Metastatic Breast Carcinoma in the Ovary (tissue), 3 donors: ENCODE measurements around a stretch of chr1.

GRCh38 chr1:27492236-27492815 lies 2.4 kb upstream of the WASF2 start:
- PRO-cap, 3 experiments = peak in 2 of 3 experiments; most common plus-strand start chr1:27492486 (in 1); most common minus-strand start chr1:27492327 (in 2)

DNA sequence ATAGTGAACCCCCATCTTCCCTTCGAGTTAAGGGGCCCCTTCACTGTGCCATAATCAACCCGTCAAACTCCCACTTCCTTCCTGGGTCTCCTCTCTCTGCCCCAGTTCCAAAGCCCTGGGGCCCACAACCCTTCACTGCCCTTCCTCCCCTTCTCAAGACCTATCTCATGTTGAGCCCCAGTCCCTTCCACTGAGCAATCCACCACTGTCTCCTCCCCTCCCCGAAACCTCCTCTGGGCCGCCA lies 42.1 kb upstream of the WASF2 start:
- PRO-cap, 3 experiments = no peak in any of the 3 experiments

DNA sequence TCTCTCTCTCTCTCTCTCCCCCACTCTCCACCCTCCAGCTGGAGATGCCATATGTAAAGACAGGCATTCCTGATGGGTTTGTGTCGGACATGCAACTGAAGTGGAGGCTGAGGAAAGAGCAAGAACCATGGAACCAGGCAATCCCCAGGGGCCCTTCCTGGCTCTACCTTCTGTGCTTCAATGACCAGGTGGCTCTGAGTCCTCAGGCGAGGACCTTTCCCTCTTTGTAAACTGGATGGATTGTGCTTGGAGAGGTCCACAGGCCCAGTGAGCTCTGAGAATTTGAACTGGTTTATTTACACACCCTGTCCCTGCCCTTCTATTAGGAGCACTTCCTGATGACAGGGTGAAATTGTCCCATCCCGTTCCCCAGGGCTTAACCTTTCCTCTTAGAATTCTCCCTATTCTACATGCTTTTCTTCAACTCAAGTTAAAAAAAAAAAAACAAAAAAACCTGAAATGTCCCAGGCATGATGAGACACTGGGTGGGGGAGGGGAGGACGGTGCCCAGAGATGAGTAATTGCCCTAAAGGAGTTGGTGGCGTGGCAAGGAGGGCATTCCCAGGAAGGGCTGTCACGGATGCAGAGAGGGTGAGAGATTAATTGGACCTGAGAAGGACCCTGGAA lies 50.1 kb upstream of the WASF2 start:
- PRO-cap, 3 experiments = peak in 1 of 3 experiments; most common plus-strand start position 554 of the sequence (in 1); most common minus-strand start position 196 of the sequence (in 1)

DNA sequence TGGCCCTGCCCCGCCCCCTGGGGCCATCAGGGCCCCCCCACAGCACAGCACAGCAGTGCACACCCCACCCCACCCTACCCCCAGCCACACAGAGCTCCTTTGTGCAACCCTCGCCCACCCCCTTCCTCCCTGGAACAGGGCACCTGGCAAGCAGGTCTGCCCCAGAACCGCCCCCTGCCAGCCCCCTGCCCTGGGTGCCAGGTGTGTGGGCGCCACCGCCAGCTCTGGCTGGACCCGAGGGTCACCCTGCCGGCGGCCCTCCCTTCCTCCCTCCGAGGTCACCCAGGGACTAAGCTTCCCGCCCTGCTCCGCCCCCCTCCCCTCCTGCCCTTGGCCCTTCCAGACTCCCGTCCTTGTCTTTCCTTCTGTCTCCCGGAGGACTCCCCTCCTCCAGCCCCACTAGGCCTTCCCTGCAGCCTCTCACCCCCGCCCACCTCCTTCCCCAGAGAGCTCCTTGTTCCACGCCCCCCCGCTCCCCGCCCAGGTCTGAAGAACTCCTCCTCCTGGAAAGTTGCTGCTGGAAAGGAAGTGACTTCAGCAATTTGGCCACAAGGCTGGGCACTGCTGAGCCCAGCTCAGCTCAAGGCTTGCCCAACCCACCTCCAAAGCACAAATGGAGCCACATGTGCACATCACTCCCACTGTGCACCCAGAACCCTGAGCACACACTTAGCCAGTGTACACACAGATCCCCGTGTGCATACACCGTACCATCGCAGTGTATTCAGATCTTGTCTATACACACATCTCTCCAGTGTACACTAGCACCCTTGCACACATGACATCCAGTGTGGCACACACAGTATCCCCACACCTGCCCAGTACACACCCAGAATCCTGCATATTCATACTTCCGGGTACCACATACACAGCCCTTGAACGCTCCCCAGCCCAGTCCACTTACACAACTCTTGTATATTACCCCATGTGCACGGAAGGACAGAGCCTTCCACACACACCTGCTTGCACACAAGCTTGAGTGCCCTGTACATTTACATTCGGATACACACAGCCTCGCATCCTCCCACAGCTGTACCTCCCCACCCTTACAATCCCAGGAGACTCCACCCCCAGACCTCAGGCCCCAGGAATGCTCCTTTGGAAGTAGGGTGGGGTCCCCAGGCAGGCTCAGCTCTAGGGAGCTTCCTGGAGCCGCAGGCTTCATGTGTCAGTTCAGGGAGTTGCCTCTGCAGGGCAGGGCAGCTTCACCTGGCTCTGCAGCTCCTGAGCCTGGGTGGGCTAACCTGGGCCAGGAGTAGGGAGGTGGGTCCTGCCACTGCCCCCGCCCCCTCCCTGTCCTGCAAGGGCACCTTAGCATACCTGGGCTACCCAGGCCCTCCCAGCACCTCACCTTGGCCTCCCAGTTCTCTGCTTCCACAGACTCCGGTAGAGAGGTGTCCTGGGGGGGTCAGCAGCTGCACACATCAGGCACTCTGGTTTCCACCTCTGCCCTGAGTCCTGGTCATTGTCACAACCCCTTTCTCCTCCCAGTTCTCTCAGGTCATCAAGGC lies 46.4 kb downstream of the AHDC1 start:
- PRO-cap, 3 experiments = peak in 1 of 3 experiments; most common plus-strand start position 549 of the sequence (in 1); most common minus-strand start position 367 of the sequence (in 1)

GRCh38 chr1:27572167-27573332 lies 31.4 kb downstream of the AHDC1 start:
- PRO-cap, 3 experiments = no peak in any of the 3 experiments

GRCh38 chr1:27613016-27613386 lies 9.1 kb upstream of the AHDC1 start:
- PRO-cap, 3 experiments = no peak in any of the 3 experiments

DNA sequence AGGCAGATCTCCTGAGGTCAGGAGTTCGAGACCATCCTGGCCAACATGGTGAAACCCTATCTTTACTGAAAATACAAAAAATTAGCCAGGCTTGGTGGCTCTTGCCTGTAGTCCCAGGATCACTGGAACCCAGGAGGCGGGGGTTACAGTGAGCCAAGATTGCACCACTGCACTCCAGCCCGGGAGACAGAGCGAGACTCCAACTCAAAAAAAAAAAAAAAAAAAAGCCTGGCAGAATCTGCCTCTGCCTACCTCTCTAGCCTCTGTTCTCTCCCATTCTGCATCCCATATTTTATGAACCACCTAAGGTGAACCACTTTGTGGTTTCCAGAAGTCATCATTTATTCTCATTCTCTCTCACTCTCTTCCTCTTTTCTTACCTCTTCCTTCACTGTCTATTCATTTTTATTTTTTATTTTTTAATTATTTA lies 12.9 kb downstream of the FGR start:
- PRO-cap, 3 experiments = no peak in any of the 3 experiments

DNA sequence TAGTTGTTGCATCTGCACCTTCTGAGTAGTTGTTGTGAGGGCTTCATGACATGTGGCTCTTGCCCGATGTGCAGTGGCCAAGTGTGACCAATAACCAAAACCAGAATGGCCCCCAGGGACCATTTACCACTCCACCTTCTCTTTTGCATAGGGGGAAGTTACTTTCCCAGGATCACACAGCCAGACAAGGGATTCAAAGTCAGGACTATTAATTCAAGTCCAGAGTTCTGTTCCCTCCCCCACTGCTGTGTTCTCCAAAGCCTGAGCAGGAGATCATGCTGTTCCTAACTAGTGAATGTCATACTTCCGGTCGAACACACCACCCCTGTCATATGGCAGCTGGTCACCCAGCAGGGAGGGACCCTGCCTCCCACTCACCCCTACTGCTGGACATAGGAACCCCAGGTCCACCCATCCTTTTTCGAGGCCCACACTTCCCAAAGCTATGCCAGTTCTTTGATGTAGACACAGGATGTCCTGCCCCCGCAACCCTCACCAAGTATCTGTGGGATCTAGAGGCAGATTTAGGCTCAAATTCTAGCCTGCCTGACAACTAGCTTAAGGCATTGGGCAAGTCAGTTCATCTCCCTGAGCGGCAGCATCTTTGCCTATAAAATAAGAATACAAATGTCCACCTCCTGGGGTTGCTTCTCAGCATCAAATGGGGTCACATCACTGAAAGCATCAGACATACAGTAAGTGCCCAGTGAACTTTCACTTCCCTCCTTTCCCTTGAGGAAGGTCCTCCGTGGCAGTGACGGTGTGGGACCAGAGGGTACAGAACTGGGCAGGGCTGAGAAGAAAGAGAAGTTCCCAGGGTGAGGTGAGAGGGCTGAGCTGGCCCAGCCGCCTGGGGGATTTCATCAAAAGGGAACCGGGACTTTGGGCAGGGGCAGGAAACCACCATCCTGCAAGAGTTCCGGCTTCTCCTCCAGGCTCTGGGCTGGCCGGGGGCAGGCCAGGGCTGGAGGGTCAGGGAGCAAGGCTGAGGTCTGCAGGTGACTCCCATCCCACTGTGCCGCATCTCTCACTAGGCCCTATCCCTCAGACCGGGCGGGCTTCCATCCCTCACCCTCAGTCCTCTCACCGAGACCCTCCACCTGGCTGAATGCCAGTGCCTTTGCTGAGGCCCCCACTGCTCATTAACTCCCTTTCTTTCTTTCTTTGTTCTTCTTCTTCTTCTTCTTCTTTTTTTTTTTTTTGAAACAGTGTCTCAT lies 3.6 kb downstream of the FGR start:
- PRO-cap, 3 experiments = no peak in any of the 3 experiments

- PRO-cap, 3 experiments = peak in 3 of 3 experiments; most common minus-strand start chr1:27725524 (in 2)
Observed at GRCh38 chr1:27725423-27725865, 317 bp upstream of the FAM76A start.

- PRO-cap, 3 experiments = no peak in any of the 3 experiments
Observed at GRCh38 chr1:27755136-27755553, 17.9 kb upstream of the STX12 start.

DNA sequence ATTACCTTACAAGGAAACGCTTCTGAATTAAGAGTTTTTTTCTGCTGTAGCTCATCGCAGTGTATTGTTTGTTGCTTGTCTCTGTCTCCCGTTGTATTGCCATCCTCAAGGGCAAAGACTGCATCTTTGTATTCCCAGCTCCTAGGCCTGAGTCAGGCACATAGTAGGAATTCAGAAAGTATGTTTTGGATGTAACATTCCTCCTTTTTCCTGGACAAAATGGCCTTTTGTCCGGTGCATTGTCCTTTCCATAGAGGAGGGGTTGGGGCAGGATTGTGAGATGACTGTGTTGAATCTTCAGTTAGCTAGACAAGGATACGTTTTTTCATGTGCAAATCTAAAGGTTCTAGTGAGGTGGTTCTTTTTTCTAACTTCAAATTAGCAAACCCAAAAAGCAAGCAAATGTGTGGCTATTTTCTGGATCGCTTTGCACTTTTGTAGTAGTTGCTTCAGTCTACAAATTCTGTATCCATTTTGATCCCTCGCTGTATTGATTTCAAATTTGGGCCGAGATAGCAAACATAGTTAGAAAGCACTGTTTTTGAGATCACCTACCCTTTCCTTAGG lies 1.0 kb downstream of the PPP1R8 start:
- PRO-cap, 3 experiments = no peak in any of the 3 experiments

DNA sequence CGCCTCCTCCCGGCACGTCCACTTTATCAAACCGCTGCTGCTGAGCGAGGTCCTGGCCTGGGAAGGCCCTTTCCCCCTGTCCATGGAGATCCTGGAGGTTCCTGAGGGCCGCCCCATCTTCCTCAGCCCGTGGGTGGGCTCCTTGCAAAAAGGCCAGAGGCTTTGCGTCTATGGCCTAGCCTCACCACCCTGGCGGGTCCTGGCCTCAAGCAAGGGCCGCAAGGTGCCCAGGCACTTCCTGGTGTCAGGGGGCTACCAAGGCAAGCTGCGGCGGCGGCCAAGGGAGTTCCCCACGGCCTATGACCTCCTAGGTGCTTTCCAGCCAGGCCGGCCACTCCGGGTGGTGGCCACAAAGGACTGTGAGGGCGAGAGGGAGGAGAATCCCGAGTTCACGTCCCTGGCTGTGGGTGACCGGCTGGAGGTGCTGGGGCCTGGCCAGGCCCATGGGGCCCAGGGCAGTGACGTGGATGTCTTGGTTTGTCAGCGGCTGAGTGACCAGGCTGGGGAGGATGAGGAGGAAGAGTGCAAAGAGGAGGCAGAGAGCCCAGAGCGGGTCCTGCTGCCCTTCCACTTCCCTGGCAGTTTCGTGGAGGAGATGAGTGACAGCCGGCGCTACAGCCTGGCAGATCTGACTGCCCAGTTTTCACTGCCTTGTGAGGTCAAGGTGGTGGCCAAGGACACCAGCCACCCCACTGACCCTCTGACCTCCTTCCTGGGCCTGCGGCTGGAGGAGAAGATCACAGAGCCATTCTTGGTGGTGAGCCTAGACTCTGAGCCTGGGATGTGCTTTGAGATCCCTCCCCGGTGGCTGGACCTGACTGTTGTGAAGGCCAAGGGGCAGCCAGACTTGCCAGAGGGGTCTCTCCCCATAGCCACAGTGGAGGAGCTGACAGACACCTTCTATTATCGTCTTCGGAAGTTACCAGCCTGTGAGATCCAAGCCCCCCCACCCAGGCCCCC lies 10.0 kb downstream of the THEMIS2 start:
- PRO-cap, 3 experiments = no peak in any of the 3 experiments

- PRO-cap, 3 experiments = peak in 1 of 3 experiments; most common plus-strand start chr1:28087889 (in 1)
Observed at GRCh38 chr1:28087588-28088064, 784 bp downstream of the EYA3 start.

DNA sequence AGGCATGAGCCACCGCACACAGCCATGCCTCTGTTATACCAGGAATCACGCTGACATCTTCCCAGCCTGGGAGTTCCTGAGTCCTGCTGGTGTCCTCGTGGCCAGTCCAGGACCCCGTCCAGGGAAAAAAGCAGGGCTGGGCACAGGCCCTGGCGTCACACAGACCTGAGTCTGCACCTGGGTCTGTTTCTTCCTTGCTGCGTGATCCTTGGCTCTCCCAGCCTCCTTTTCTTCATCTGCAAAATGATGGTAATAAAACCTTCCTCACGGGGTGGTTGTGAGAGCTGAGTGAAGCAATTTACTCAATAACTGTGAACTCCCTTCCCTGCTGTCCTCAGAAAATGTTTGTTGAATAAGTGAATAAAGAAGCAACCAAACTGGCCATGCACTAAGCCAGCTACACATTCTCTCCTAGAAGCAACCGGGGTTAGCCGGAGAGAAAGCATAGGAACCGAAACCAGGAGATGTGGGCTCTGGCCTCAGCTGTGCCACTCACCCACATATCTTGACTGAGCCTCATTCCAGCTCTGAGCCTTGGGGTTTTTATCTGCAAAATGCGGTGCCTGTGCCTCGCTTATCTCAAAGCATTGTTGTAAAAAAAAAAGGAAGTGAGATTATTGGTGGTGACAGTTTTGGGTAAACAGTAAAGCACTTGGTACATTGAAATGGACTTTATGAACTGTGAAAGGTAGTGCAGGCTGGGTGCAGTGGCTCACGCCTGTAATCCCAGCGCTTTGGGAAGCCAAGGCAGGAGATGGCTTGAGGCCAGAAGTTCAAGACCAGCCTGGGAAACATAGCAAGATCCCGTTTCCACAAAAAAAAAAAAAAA lies 4.0 kb downstream of the PTAFR start:
- PRO-cap, 3 experiments = no peak in any of the 3 experiments

- PRO-cap, 3 experiments = no peak in any of the 3 experiments
Observed at GRCh38 chr1:28236848-28237523, 1.1 kb downstream of the ATP5IF1 start.

DNA sequence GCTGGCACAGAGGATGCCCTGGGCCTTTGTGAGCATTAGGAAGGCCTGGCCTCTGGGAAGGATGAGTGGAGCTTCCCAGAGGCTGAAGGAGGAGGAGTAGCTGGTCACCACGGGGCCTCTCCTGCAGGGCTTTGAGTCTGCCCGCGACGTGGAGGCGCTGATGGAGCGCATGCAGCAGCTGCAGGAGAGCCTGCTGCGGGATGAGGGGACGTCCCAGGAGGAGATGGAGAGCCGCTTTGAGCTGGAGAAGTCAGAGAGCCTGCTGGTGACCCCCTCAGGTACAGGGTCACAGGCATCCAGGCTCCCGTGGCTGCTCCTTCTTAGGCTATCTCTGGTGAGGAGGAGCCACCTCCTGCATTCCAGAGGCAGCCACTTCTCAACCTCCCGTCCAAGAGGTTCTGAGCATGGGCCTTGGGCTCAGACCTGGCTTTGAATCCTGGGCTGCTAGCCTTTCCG lies 13.9 kb downstream of the SESN2 start:
- PRO-cap, 3 experiments = no peak in any of the 3 experiments

- PRO-cap, 3 experiments = no peak in any of the 3 experiments
Observed at GRCh38 chr1:28335297-28335873, 6.5 kb downstream of the MED18 start.

- PRO-cap, 3 experiments = no peak in any of the 3 experiments
Observed at GRCh38 chr1:28447689-28447968, 58.2 kb upstream of the RCC1 start.

DNA sequence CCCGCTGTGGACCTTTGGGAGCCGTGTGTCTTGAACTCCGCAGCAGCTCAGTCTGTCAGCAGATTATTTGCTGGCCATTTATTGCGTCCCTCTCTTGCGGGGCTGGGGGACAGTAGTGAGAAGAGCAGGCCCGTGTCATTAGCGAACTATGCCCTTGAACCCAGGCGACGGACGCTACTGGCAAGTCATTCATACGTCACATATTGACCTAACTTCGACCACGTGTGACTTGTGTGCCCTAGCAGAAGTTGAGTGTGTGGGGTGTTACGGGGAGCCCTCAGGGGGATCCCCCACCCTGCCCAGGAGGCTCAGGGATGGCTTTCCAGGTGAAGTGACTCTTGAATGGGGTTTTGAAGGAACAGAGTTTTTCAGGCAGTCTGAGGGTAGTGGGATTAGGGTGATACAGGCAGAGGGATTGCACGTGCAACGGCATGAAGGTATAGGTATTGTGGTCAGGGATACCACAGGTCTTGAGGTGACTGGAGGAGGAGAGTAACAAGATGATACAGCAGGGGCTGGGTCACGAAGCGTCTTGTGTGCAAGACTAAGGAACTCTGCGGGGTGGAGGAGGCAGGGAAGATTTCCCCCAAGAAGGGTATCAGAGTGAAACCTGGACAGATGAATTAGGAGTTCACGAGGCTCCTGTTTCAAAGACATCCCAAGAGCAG lies 13.1 kb downstream of the RCC1 start:
- PRO-cap, 3 experiments = peak in 1 of 3 experiments; most common minus-strand start position 150 of the sequence (in 1)

DNA sequence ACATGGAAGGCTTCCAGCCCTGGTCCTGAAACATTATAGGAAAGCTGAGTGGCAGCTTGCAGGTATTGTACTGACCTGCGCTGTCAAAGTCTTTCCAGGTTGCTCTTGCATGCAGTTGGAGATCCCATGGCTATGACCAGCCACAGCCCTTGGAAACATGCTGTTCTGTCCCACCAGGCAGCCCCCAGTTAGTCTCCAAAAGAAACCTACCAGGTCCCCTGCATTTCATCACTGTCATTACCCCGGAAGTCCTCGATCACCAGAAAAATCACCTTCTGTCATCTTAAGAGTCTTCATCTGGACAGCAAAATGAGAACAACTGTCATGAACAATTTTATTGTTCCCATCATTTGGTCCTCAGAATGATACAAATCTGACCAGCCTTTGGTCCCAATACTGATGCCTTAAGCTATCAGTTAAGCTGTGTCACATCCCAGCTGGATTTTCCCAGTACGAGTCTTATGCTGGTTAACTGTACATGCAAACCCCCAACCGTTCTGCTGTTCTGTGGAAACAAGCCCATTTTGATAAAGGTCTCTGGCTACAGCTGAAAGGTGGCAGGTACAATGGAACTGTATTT lies 11.6 kb upstream of the RAB42 start:
- PRO-cap, 3 experiments = peak in 2 of 3 experiments; most common minus-strand start position 163 of the sequence (in 2)